ENCODE results near the gene LARS1.

GRCh38 chr5:143051002-143051890 is 281.1 kb downstream of the ARHGAP26 start:
- RRBS: no CpG with 5 or more reads among the region's 7 CpGs

GRCh38 chr5:143064105-143064773 is 294.1 kb downstream of the ARHGAP26 start:
- RRBS: no CpG with 5 or more reads among the region's 7 CpGs

DNA sequence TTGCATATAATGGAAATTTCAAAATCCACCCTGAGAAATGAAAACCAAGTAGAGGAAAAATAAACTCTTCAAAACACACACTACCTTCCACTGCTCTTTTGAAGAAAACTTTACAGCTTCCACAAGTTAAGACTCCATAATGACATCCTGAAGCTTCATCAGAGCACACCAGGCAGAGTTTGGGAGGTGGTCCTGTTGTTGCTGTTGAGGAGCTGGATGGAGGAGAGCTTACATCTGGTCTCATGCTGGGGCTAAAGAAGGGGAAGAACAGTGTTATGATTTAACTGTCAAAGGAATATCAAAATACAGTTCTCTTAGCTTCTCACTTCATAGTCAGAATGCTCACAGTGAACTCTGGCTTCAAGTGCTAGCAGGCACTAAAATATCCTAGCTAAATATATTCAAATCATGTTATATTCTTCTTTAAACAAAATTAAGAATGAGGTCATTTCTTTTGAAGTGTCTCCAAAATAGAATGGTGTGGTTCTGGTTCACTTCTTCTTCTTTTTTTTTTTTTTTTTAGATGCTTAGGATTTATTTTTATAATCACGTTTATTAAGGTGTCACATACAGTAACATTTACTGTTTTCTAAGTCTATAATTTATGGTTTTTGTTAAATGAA is 89.5 kb downstream of the NR3C1 start:
- RRBS: no CpG with 5 or more reads among the region's 1 CpG

GRCh38 chr5:143387320-143388170 is 15.9 kb downstream of the NR3C1 start:
- RRBS: no CpG with 5 or more reads among the region's 2 CpGs

DNA sequence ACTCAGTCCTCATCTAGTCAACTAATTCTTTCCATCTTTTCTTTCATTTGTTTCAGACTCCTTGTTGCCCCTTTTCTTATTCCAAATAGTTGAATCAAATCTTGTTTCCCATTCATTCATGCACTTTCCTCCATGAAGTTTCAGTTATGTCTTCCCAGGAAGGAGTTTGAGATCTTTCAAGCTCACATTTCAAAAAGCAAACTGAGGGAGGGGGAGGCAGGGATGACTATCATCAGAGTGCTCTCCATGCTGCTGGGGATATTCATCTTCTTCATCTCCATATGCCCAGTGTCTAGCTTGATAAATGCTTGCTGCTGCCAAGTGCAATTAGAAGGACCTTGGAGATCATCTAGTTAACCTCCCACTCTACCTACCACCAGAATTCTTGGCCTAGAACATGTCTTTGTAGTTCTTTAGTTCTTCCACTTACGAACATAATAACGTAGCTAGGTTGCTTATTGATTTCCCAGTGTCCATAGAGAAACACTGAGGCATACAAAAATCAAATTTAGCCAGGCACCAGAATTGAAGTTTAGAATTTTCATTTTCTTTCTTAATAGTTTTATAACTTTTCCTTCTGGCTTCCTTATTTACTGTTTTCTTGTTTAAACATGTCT is 14.4 kb downstream of the NR3C1 start:
- RRBS: no CpG with 5 or more reads among the region's 2 CpGs

GRCh38 chr5:143596099-143596609 is 192.7 kb upstream of the NR3C1 start:
- RRBS: no CpG with 5 or more reads among the region's 2 CpGs

DNA sequence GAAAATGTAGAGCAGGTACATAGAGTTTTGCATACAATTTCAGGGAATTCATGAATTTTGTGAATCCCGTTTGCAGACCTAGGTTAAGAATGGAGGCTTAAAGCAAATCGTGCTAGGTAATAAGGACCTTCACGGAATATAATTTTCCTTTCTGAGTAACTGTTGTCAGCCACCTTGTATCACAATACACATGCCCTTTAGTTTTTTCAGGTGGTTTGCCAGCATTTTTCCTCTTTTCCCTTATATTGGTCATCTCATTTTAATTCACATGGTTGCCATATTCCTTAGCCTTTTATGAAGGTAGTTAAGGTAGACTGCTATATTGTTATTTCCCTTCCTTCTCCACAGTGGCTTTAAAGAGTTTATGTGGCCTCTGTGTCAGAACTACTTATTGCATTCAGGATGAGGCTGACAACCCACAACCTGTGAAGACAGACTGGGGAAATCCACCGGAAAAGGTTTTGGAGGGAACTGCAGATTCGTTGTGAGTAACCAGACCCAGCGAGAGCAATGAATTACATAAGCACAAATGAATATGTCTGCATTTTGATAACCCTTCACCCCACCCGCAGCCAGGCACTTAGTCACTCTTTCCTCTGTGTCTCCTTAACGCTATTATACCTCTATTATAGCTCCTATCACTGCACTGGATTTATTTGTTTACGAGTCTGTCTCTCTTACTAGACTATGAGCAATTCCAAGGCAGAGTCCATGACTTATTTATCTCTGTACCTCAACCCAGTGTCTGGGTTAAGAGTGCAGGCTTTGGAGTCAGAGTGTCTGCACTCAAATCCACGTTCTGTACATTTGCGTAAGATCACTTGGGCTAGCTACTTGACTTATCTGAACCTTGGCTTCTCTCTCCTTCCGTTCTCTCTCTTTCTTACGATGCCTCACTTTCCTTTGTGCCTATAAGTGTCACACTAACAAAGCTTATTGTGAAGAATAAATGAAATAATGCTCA is 19.1 kb downstream of the KCTD16 start:
- RRBS: no CpG with 5 or more reads among the region's 13 CpGs

DNA sequence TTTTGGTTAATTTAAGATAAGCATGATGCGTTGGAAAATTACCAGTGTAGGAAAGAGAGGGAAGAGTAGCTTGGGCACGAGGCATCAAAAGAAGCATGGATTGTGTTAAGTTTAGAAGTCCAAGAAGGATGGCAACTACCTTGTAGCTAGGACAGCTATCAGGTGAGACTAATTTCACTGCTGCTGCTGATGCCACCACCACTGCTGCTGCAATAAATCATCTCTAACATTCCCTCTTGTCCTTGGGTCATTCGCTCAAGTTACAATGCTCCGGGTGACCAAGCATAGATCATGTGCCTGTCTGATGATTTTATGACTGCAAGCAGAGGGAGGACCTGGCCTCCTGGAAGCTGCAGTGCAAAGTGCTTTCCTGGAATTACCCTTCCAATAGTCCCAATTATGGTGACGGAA is 334.5 kb downstream of the PRELID2 start:
- RRBS: no CpG with 5 or more reads among the region's 5 CpGs

DNA sequence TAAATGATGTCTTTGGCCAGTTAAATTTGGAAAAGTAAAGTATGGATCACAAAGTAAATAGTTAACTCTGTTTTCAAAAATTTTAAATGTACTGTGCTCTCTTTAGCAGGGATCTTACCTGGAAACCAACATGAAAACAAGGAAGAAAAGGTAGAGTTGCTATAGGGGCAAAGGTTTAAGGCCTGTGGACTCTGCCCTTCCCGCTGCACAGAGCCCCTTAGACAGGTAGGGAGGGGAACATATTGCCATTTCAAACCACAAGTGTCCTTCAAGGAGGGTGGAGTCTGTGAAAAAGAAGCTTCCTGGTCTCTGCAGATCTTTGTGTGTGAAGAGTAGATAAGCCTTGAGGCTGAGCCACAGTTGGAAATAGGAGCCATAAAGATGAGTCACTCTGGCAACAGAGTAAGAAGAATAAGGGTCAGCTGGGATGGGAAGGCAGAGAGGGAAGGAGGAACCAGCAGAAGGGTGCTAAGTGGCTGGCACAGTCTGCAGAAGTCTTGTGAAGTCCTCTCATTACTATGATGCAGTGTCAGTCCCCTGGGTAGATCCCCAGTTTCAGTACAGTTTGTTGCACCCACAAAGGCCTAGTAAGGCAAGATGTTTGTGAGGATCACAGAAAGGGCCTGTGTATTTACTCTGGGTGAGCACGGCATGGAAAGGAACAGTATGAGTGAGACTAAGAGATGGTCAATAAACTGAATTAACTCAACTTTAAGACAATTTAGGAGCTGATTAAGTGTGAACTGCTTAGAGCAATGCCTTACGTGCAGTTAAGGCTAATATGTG is 18.1 kb downstream of the GRXCR2 start:
- RRBS: no CpG with 5 or more reads among the region's 3 CpGs

DNA sequence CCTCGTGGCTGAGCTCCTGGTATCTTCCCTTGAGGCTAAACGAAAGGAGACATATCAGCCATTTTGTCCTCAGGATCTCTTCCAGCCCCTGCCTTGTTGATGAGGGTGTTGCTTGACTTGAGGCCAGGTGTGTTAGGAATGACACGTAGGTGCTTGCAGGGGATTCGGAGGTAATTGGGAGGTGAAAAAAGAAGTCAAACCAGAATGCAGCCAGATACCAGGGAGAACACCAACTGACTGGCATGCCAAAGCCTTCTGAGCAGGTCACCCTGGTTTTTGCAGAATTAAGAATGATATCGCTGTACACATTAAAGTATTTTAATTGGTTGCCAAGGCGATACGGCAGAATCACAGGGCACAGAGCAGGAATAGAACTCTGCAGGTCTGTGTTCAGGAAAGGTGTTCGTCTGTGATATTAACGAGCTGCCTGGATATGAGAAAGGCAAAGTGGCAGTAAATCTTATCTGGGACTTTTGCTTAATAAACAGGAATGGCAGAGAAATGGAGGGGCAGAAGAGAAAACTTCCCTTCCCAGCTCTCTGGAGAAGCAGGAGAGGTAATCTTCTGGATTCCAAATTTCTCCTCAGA is 12.7 kb downstream of the SH3RF2 start:
- RRBS: no CpG with 5 or more reads among the region's 9 CpGs

- RRBS: no CpG with 5 or more reads among the region's 5 CpGs
Measured at GRCh38 chr5:146071059-146071831, 34.1 kb downstream of the PLAC8L1 start.

GRCh38 chr5:146182312-146183037 is at the start of gene LARS1:
TSS of gene LARS1 (minus strand) at chr5:146182650.
- RRBS: 2% methylated on average over 7 of the region's 34 CpGs

GRCh38 chr5:146498377-146498731 is 17.6 kb downstream of the GPR151 start:
- RRBS: no CpG with 5 or more reads among the region's 3 CpGs

DNA sequence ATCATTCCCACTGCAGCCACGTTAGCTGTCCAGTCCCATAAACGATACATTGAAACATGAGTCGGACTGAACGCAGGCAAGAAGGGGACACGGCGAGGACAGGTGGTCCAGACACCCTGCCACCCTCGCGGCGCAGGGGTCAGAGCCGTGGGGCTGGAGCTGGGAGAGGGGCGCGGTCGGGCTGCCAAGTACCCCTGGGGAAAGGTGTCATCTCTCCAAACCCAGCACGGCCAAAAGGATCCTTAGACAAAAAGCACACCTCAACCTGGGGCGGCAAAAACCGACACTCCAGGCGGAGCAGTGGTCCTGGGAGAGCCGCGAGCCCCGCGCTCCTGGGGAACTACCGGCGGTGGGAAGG is 57.0 kb downstream of the DPYSL3 start:
- RRBS: 5% methylated on average over 2 of the region's 23 CpGs

- RRBS: no CpG with 5 or more reads among the region's 2 CpGs
Measured at GRCh38 chr5:147559780-147560204, 49.9 kb upstream of the DPYSL3 start.

DNA sequence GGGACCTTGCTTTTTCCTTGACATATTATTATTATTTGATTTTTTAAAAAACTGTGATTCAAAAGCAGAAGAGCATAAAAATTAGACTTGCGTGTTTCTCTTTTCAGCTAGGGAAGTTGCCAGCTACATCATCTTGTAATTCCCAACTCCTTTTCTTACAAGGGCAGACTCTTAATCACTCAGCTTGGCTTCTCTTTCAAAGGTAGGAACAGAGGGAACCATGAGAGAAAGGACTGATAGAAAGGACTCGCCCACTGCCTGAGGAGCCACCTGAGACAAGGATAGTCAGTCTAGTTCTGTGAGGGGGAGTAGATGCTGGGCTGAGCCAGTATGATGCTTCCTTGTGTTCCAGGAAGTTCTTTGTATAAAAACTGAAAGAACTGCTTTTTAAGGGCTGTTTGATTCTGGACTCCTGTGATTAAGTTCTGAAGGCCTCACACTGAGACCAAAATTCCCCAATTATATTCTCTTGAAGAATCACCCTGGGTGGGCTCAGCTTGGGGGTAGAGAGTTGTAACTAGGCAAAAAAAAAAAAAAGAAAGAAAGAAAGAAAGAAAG is 51.1 kb upstream of the DPYSL3 start:
- RRBS: no CpG with 5 or more reads among the region's 2 CpGs

GRCh38 chr5:147645238-147645560 is 135.3 kb upstream of the DPYSL3 start:
- RRBS: no CpG with 5 or more reads among the region's 11 CpGs

DNA sequence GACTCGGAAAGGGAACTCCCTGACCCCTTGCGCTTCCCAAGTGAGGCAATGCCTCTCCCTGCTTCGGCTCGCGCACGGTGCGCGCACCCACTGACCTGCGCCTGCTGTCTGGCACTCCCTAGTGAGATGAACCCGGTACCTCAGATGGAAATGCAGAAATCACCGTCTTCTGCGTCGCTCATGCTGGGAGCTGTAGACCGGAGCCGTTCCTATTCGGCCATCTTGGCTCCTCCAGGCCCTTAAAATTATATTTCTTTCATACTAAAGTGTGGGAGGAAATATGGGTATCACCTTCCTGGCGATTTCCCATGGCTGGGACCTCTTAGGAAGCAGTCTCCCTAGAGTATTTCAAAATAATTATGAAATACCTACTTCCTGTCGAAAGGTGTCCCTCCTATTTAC is 60.9 kb downstream of the JAKMIP2 start:
- RRBS: no CpG with 5 or more reads among the region's 18 CpGs

GRCh38 chr5:147873934-147875134 is 4.2 kb upstream of the SCGB3A2 start:
- RRBS: no CpG with 5 or more reads among the region's 15 CpGs

Data from PFSK-1 (cell line).